ENCODE measurements around a stretch of chr13.

- RRBS, result no CpG with 5 or more reads among the region's 5 CpGs
Observed at GRCh38 chr13:27264022-27264516, 6.6 kb upstream of the RASL11A start.

GRCh38 chr13:27293740-27294715, 23.4 kb downstream of the RASL11A start:
- RRBS, result no CpG with 5 or more reads among the region's 5 CpGs

DNA sequence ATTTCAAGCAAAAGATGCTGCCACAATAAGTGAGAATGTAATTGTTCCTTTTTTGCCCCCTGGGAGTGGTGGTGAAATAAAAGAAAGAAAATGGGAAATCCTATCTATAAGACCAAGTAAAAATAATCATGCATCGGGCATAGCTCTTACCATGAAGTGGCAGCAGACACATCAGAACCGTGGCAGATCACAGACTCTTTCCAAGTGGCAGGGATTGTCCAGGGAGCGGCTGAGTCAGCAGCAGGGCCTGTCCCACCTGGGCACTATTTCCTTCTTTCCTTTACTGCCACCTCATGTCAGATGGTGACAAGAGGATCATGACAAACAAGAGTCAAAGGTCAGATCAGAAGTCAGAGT, 84.0 kb upstream of the MTIF3 start:
- RRBS, result no CpG with 5 or more reads among the region's 3 CpGs

GRCh38 chr13:27952922-27953835, 15.9 kb downstream of the CDX2 start:
- RRBS, result 7% methylated on average over 5 of the region's 41 CpGs

- RRBS, result 3% methylated on average over 22 of the region's 38 CpGs
Observed at GRCh38 chr13:27960164-27960719, 8.9 kb downstream of the CDX2 start.

- RRBS, result no CpG with 5 or more reads among the region's 2 CpGs
Observed at GRCh38 chr13:28047839-28048100, 52.6 kb downstream of the FLT3 start.

- RRBS, result 80% methylated on average over 1 of the region's 14 CpGs
Observed at GRCh38 chr13:28099358-28099826, 984 bp downstream of the FLT3 start.

DNA sequence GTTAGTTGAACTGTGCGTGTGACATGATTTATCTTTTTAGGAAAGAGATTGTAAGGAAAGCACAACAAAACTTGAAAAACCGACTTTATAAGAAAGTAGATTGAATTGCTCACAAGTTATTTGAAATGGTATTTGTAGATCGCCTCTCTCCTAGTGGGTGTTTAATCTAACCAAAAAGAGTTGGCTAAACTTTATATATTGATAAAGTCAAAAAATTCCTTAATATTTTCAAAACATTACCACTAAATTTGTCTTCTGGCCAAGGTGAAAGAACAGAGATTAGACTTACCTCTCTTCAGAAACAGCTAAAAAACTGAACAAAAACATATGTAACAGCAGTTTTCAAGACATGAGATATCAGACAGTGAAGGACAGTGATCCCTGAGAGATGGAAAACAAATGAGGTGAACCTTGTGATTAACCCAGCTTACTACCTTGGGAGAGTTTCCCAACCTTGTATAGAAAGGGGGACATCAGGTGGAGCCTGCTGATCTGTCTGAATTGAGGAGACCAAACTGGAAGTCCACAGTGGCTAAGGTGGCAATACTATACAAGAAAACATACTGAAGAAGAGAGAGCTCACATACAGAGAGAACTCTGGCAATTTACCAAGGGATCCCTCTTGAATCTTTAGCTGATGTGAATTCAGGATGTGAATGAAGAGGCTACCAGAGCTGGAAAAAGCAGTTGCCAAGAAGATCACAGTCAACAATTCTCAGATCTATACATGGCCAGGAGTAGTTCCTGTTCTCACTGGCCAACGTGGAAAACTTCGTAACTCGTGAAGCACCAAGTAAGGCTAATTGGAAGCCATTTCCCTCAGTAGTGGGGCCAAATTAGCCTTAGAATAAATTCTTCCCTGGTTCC, 73.3 kb downstream of the PAN3 start:
- RRBS, result no CpG with 5 or more reads among the region's 6 CpGs

- RRBS, result no CpG with 5 or more reads among the region's 2 CpGs
Observed at GRCh38 chr13:28214216-28214455, 75.8 kb downstream of the PAN3 start.

DNA sequence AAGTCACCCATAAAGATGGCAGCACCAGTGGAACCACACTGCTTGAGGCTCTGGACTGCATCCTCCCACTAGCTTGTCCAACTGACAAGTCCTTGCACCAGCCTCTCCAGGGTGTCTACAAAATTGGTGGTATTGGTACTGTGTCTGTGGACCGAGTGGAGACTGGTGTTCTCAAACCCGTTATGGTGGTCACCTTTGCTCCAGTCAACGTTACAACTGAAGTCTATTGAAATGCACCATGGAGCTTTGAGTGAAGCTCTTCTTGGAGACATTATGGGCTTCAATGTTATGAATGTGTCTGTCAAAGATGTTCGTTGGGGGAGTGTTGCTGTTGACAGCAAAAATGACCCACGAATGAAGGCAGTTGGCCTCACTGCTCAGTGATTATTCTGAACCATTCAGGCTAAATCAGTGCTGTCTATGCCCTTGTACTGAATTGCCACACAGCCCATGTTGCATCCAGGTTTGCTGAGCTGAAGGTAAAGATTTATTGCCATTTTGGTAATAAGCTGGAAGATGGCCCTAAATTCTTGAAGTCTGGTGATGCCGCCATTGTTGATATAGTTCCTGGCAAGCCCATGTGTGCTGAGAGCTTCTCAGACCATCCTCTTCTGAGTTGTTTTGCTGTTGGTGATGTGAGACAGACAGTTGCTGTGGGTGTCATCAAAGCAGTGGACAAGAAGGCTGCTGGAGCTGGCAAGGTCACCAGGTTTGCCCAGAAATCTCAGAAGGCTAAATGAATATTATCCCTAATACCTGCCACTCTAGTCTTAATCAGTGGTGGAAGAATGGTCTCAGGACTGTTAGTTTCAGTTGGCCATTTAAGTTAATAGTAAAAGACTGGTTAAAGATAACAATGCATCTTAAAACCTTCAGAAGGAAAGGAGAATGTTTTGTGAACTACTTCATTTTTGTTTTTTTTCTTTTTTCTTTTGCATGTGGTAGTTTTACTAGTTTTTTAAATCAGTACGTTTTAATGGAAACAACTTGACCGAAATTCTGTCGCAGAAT, 77.1 kb downstream of the PAN3 start:
- RRBS, result no CpG with 5 or more reads among the region's 9 CpGs

GRCh38 chr13:28302522-28303260, 164.3 kb downstream of the PAN3 start:
- RRBS, result no CpG with 5 or more reads among the region's 16 CpGs

- RRBS, result no CpG with 5 or more reads among the region's 7 CpGs
Observed at GRCh38 chr13:28505385-28506039, 10.6 kb upstream of the FLT1 start.

DNA sequence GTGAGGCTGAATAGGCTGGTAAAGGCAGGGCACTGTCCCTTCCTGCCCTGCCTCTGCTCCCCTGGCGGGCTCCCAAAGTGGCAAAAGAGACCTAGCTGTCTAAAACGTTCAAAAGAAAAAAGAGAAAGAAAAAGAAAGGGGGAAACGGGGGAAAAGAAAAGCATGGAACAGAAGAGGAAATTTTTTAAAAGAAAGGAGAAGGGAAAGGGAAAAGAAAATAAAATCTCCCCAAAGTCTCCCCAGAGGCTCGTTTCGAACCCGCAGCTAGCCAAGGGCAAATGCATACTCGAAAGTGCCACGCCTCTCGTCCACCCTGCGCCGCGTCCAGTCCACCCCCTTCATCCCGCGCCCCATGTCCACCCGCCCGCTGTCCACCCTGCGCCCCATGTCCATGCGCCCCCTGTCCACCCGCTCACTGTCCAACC, 37.0 kb upstream of the FLT1 start:
- RRBS, result no CpG with 5 or more reads among the region's 19 CpGs

DNA sequence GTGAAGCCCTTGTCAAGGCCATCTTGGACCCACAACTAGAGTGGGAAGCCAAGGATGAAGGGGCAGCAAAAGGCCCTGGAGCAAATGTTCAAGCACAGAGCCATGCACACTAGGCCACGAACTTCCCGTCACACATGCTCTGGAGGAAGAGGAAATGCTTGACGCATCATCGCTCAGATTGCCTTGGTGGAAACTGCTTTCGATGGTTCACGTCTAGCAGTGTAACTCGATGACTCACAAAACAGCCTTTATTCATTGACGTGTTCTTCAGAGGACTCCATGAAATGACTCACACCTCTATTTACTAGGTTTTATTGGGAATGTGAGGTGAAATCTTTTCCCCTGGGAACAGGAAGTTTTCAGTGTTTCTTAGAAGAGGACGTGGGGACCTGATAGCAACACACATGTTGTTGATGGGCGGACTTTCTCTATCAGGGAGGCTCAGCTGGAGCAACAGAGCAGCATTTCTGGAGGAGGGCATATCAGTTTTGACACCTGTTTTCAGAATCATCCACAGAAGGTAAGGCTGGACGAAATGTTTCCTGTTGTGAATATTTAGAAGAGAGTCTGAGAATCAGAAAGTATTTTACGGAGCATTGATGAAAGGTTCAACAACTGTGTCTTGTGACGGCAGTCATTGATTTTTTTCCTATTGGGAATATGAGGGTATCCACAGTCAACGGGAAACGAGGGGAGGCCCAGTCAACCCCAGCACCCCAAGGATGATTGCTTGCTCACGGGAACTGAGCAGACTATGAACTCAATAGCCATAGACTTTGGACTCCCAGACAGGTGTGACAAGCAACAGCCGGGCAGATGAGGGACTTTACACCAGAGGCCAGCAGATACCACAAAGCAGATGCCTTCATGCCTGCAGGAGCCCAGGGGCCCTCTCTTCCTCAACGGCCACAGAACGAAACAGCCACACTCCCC, 80.0 kb upstream of the FLT1 start:
- RRBS, result no CpG with 5 or more reads among the region's 19 CpGs

DNA sequence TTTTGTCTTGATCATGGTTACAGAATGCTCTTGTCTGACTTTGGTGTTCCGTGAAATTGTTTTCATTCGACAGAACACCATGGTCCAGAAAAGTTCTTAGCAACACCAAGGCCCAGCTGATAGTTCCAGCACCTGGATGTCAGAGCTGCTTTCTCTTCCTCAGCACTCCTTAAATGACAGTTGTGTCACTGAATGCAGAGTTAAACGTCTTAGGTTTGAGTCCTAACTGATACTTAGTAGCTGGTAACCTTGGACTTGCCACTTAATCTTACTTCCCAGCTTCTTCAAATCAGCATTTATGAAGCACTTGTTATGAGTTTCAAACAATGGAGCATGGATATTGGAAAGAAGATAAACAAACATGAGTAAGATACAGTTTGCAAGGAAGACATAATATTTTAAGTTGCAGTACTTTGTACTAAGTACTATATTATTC, 1.2 kb upstream of the SLC46A3 start:
- RRBS, result no CpG with 5 or more reads among the region's 3 CpGs

GRCh38 chr13:28731929-28732222, 13.1 kb upstream of the SLC46A3 start:
- RRBS, result no CpG with 5 or more reads among the region's 3 CpGs

- RRBS, result no CpG with 5 or more reads among the region's 3 CpGs
Observed at GRCh38 chr13:28983521-28983987, 163.4 kb downstream of the MTUS2 start.

GRCh38 chr13:29126147-29126604, 306.0 kb downstream of the MTUS2 start:
- RRBS, result no CpG with 5 or more reads among the region's 7 CpGs

GRCh38 chr13:29435081-29435390, 160.5 kb downstream of the SLC7A1 start:
- RRBS, result no CpG with 5 or more reads among the region's 3 CpGs

DNA sequence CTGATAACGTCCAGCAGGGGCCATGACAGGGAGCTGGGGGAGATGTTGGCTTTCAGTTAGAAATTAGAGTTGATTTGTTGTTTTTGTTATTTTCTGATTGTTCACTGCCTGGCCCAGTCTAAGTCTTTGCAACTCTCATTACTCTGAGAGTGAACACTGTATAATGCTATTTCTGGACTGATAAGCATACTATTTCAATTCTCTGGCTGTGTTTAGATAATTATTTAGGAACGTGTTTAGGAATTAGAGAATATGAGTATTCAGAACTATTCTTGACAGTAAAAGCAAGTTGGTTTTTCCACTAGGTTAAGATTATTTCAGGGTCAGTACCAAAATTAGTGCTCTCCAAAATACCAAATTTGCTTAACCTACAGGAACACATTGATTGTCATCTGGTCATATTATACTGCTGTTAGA, 158.4 kb downstream of the SLC7A1 start:
- RRBS, result no CpG with 5 or more reads among the region's 2 CpGs

All from NB4 (cell line).